Frontal cortex (tissue), 2 donors: ENCODE measurements around the genes OBSCN, H2AC25 and RAB4A.

- RAMPAGE, long total RNA = no peak
Observed at GRCh38 chr1:228097501-228097827, 5.7 kb downstream of the C1orf35 start.

DNA sequence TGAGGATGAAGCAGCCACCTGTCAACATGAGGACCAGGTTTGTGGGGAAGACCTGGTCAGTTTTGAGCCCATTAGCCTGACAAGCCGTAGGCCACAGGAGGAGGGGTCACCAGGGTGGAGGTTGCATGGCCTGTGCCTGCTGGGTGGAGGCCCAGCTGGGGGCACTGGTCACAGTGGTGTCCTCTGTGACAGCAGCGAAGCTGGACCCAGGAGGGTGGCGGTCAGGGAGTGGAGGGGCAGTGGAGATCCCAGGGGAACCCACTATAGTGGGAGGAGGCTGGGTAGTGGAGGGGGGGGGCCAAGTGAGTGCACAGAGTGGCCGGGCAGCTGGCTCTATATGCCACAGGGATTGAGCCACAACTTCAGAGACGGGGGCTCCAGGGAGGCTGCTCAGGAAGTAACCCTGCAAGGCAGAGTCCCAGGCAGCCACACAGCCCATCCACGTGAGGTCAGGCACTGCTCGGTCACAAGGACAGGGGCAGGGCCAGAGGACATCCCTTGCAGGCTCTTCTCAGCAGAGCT is 2.2 kb upstream of the C1orf35 start:
- RAMPAGE, long total RNA = no peak

DNA sequence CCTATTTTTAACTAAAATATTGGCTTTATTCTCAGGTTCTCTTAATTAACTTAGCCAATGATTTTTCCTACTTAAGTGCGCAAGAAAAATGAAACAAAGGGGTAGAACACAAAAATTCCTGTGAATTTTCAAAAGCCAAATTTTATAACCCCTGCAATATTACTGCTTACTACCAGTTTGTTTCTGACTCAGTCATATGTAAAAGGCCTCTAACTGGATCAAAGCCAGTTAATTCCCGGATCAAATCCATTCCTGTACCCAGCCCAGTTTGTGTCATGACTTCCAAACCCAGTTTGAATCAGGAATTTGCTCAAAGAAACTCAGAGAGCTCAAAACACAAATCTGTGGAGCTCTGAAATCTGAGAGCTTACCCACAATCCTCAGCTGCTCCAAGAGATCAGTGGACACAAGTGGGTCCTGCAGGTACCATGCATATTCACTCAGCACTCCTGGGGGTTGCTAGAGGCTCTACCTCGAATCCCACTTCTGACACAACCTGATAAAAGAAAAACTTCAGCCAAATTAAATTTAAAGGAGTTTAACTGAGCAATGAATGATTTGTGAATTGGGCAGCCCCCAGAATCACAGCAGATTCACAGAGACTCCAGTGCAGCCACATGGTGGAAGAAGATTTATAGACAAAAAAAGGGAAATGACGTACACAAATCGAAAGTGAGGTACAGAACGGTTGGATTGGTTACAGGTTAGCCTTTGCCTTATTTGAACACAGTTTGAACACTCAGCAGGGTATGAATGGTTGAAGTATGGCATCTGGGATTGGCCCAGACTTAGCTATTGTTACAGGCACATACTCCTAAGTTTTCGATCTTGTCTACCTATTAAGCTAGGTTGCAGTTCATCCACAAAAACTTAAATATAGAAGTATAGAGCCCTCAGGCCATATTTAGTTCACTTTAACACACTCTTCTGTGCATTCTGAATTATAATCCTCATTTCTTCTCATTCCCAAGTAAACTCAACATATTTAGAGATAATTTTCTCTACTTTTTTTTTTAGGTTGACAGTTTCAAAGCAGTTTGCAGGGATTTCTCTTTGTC is 11.9 kb upstream of the MRPL55 start:
- RAMPAGE, long total RNA = no peak

DNA sequence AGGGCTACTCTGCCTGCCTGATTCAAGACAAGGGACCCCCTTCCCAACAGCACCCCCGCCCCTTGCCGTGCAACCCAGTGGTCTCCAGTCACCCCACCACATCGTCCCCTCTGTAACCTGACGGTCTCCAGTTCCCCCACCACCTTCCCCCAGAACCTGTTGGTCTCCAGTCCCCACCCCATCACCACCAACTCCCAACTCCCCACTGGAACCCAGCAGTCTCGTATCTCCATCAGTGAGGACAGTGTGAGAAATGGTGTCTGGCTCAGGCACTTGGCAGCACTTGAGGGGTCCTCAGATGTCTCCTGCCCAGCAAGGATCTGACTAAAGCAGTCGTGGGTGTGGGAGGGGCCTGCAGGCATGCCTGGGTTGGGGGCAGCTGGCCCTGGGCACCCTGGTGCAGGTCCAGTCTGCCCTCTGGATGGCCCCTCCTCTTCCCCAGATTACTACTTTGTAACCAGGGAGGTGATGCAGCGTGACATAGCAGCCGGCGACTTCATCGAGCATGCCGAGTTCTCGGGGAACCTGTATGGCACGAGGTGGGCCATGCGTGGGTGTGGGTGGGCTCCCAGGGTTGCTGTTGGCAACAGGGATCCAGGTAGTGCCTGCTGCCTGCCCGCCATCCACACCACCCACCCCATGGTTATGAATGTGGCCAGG is 3.2 kb upstream of the GJC2 start:
- RAMPAGE, long total RNA = no peak

- RAMPAGE, long total RNA = no peak
Observed at GRCh38 chr1:228207538-228208337, at the start of gene OBSCN. OBSCN (plus strand) TSS chr1:228208044.

GRCh38 chr1:228216200-228216814 is 8.5 kb downstream of the OBSCN start:
- RAMPAGE, long total RNA = no peak

DNA sequence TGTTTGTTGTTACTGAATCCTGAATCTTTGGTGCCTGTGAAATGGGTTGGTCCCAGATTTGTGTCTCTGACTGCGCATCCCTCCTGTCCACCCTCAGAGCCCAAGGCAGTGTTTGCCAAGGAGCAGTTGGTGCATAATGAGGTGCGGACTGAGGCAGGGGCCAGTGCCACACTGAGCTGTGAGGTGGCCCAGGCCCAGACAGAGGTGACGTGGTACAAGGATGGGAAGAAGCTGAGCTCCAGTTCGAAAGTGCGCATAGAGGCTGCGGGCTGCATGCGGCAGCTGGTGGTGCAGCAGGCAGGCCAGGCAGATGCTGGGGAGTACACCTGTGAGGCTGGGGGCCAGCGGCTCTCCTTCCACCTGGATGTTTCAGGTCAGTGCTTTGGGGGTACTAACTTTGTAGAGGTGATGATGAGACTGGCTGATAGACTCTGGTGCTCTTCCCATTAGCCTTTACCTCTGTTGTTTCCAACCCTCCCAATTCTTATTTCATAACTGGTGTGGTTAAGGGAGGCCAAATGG is 38.6 kb downstream of the OBSCN start:
- RAMPAGE, long total RNA = no peak

DNA sequence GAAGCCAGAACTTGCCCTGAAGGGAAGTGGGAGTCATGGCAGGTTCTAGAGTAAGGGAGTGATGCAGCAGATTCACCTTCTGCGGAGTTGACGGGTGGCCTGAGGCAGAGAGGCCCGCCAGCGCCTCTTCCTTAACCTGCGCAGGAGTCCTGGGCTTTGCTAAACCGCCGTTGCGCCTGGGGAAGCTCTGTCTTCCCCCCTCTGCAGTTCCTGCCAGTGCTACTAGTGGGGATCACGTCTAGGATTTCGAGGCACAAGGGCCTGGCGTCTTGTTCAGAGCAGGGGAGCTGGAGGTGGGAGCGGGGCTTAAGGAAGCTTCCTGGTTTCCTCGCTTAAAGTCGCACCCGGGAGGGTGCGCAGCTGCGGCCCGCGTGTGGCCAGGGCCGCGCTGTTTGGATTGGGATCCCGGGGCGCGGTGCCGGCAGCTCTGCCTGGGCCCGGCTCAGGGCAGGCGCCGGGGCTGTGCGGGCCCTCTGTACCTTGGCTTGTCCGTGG is 67.4 kb downstream of the OBSCN start:
- RAMPAGE, long total RNA = no peak

DNA sequence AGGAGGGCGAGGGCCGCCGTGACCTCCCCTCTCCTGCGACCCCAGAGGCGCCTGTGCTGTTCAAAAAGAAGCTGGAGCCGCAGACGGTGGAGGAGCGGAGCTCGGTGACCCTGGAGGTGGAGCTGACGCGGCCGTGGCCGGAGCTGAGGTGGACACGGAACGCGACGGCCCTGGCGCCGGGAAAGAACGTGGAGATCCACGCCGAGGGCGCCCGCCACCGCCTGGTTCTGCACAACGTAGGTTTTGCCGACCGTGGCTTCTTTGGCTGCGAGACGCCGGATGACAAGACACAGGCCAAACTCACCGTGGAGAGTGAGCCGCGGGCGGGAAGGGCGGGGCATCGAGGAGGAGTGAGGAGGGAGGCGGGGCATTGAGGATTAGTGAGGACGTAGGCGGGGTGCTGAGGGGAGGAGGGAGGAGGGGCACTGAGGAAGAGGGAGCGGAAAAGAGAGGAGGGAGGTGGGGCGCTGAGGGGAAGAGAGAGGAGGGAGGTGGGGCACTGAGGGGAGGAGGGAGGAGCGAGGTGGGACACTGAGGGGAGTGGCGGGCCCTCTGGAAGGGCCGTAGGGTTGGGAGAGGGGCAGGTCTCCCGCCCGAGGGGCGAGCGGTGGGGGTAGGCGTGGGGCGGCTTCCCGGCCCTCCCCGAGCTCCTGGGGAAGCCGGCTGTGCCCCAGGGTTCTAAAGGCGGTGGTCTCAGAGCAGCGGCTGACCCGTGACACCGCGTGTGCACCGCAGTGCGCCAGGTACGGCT is 68.0 kb downstream of the OBSCN start:
- RAMPAGE, long total RNA = no peak

DNA sequence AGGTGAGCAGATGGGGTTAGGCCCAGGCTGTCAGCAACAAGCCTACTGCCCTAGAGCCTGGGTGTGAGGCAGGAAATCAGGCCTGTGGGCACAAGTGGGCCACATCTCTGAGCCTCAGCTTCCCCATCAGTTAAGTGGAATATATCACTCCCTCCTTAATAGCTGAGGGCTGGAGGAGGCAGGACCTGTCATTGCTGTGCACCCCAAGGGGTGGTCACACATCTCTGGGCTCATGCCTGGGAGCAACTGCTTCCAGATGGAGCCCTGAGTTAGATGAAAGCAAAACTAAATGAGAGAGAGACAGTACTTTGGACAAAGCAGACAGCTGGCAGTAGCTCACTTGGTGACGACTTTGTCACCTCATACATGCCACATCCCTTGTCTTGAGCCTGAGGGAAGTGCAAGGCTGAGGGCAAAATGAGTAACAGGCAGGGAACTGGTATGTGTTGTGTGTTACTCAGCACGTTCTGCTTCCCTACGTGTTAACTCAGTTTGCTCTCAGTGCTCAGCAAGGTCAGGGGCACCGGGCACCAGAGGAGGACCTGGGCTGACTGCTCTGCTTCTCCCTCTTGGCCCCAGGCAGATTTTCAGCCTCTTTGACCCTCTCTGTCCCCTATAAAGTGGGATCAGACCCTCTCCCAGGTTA is 48.3 kb downstream of the TRIM11 start:
- RAMPAGE, long total RNA = no peak

- RAMPAGE, long total RNA = no peak
Observed at GRCh38 chr1:228359160-228359950, 47.3 kb downstream of the TRIM11 start.

DNA sequence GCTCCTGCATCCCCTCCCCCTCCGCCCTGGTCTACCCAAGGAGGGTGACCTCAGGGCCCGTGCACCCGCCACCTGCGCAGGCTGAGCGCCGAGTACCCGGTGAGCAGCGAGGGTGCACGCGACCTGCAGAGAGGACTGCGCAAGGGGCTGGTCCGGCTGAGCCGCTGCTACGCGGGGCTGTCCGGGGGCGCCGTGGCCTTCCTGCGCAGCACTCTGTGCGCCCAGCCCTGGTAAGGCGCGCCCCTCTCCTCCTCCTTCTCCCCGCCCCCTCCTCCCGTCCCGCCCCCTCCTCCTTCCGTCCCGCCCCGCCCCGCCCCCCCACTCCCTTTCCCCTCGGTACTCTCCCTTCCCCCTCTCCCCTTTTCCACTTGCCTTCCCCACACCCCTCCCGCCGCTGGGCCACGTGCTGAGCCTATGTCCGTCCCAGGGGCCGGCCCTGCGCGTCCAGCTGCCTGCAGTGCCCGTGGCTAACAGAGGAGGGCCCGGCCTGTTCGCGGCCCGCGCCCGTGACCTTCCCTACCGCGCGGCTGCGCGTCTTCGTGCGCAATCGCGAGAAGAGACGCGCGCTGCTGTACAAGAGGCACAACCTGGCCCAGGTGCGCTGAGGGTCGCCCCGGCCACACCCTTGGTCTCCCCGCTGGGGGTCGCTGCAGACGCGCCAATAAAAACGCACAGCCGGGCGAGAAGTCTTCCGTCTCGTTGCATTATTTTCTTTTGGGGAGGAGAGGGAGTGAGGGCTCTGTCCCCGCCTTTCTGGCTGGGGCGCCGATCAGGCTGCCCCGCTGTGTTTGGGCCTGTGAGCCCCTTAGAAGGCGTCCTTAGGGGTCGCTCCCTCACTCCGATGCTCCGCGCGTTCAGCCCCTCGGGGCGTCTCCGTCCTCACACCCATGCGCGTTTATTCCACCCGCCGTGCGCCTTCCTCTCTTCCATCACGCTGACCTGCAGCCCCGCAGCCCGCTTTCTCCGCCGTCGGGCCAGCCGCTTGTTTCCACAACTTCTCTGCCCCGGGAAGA is 28.1 kb downstream of the TRIM11 start:
- RAMPAGE, long total RNA = no peak

DNA sequence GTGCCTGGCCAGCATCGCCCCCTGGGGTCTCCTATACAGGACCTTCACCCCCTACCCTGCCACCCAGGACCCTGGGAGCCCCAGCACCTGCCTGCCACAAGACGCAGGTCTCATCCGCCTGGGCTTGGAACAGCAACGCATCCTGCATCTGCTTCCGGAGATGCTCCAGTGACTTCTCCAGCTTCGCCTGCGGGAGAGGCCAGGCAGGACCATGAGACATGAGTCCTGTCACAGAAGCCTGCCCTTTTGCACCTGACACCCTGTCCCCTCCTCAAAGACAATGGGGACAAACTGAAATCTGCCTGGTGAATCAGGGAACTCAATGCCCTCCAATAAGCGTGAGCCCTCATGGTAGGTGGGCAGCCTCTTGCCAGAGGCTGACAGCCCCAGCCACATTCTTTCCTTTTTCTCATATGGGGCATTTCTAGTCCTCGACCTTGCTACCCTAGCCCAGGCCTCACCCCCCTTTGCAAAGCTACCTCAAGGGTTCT is 4.6 kb downstream of the TRIM11 start:
- RAMPAGE, long total RNA = no peak

DNA sequence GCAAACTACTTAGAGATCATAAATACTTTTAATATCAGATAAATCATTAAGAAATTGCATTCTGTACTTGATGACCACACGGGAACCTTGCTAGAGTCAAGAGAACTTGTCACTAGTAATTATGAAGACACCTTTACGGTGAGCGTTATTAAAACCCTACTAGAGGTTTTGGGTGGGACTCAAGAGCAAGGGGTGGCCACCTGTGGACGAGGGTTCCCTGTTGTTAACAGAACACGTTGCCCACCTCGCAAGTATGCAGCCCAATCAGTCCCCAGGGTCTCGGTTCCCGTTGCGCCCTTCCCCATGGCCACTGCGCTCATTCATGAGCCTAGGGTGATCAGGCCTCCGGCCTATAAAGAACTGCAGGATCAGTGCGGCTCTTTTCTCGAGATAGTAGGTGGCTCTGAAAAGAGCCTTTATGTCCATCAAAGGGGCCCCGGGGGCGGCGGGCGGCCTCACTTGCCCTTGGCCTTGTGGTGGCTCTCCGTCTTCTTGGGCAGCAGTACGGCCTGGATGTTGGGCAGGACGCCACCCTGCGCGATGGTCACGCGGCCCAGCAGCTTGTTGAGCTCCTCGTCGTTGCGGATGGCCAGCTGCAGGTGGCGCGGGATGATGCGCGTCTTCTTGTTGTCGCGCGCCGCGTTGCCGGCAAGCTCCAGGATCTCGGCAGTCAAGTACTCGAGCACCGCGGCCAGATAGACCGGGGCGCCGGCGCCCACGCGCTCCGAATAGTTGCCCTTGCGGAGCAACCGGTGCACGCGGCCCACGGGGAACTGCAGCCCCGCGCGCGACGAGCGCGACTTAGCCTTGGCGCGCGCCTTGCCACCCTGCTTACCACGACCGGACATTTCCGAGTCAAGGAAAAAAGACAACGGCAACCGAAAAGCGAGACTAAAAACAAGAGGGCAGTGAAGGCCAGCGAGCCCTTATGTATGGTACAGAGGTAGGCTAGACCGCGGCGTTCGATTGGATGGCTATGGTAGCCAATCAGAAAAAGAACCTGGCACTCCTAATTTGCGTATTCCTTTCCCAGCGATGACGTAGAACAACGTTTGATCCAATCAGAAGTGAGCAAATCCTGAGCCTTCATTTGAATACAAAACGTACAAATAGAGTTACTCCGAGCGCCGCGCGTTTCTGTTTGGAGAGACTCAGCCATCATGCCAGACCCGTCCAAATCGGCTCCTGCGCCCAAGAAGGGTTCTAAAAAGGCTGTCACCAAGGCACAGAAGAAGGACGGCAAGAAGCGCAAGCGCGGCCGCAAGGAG is at the start of gene H2AC25:
Gene H2AC25 (minus strand): TSS at position 904 of the 1,268 bp plus-strand sequence.
- RAMPAGE, long total RNA = start-site peak on the plus strand centred at position 1,141 of the sequence, 18 bp wide, 438 and 31 reads in 2 replicates

GRCh38 chr1:228458238-228458442 is 237 bp downstream of the H2BC26 start:
- RAMPAGE, long total RNA = no peak

DNA sequence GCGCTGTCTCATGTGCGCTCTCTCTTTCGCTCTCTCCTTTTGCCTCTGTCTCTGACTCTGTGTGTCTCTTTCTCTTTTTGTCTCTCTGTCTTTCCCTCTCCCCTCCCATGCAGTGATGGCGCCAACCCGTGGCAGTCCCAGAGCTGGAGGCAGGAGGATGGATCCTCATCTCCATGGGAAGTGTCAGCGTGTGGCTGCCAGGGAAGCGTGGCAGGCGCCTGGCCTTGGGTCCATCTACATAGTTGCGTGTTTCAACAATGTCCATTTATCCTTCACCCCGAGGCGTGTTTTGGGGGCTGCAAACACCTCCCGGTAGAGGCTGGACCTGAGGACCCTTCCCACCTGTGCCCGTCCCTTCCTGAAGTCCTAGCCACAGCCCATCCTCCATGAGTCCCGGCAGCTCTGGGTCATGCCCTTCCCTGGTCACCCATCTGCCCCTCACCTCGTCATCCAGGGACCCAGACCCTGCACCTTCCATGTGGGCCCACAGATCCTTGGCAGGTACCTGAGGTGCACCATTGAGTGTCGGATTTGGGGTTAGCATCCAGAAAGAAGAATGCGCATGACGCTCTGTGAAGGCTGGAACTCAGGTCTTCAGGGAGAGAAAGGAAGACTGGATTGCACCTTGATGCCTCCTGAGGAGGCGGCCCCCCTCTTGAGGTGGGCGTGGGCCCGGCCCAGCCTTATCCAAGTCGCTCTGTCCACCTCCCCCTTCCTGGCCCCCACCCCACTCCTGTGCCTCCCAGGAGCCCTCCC is 6.8 kb downstream of the RNF187 start:
- RAMPAGE, long total RNA = no peak

DNA sequence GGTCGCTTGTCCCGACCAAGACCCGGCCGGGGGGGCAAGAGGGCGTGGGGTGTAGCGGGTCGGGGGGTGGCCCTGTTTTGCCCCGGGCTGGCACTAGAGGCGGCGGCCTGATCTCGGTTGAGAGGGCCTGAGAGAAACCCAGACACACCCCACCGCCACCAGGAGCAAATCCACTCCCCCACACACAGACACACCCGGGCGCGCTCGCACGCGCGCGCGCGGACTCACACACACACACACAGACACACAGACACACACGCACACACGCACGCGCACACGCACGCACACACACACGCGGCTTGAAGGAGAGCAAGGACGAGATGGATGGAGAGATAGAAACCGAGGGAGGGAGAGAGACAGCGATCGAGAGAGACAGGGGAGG is 97.7 kb upstream of the RHOU start:
- RAMPAGE, long total RNA = no peak

DNA sequence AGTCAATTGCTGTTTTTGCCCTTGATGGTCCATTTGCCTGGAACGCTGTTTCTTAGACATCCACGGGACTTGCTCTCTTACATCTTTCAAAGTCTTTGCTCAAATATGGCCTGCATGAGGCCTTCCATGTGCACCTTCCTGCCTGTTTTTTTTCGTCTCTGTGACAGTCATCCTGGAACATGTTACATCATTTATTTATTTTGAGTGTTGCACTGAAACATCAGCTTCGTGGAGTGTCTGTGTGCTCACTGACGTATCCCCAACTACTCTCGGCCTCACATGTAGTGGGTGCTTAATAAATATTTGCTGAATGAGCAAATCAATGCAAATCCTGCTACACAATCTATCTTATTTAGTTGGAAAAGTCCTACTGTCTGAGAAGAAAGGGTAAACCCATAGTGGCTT is 11.4 kb upstream of the RHOU start:
- RAMPAGE, long total RNA = no peak

DNA sequence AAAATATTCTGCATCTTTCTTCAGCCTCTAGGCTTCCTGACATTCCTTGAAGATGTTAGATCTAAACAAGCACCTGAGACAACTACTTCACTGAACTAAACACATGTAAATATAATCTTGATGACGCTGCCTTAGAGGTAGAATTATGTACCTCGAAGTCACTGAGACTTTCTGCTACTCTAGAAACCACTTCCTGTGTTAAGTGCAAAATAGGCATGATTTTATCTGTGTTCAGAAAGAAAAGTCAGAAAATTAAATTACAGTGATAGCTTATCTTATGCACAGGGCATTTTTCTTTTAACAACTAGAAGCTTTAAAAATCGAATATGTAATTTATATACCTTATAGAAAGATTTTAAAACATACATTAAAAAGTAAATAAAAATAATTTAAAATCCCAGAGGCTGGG is 17.3 kb upstream of the RAB4A start:
- RAMPAGE, long total RNA = no peak

- RAMPAGE, long total RNA = no peak
Observed at GRCh38 chr1:229270902-229271976, at the start of gene RAB4A. RAB4A (plus strand) TSS chr1:229271111.